Choroid plexus epithelial cell (primary cell): Measurements from ENCODE around the genes SRGAP1, TMBIM4 and CAND1.

GRCh38 chr12:62631233-62632417 lies 165.0 kb downstream of the MON2 start:
- RRBS: 1% methylated on average over 7 of the region's 60 CpGs

DNA sequence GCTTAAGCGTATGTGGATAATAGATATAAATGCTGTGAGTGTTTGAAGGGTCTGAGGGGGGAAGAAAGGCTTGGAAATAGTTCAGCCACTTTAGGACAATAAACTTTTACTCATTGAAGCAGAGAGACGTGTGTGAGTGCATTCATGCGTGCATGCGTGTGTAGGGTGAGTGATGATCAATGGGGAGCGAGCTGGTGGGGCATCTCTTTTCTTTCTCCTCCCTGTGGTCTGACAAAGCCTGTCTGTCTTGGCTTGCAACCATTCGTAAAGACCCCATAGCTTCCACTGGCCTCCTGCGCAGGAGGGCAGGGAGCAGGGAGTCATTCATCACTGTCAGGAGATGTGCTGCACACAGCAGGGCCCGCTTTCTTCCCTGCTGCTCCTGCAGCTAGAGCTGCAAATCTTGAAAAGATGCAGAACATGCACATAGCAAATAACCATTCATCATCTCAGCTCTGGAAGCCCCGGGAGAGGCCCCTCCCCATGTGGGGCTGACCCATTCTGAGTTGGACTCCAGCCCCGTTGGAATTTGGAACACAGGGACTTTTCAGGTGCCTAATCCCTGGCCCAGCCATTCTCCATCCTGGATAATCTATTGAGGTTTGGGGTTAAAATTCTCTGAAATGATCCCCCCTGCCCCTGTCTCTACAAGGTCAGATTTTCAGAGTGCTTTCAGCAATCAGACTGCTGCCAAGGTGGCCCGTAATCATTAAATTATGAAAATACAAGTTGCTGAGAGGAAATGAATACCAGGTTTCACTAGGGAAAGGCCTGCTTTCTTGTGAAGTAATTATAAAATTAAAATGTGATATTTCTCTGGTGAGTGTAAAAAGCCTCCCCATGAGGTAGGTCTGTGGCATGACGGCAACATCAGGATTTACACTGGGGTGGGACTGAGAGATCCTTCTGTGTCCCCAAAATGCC lies 223.1 kb downstream of the PPM1H start:
- RRBS: no CpG with 5 or more reads among the region's 12 CpGs

DNA sequence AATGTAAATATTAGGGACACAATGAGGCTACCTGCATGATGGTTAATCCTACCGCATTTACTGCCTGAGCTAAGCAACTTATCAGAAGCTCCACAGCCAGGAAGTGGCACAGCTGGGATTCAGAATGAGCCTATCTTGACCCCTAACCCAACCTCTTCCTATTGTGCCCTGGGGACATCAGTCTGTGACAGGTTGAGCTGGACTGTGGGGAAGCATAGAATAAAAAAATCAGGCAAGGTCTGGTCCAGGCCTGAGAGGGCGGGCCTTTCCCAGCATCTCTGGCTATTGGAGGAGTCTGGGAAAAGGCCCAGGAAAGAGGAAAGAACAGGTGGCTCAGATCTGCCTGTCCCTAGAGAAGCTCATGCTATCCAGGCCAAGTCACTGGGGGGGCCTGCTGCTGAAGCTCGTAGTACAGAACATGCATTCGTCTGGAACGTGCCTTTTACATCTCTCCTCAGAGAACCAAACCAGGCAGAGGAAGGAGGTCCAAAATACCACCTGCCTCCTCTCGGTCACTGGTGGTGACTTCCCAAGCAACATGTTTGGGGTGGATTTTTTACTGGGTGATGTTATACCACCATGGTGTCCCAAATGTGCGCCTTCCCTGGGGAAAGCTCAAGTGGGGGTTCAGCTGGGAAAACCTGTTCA lies 100.5 kb downstream of the PPM1H start:
- RRBS: no CpG with 5 or more reads among the region's 7 CpGs

- RRBS: 1% methylated on average over 29 of the region's 62 CpGs
Measured at GRCh38 chr12:63844200-63844948, at the start of gene SRGAP1. SRGAP1 (plus strand) TSS chr12:63844700.

DNA sequence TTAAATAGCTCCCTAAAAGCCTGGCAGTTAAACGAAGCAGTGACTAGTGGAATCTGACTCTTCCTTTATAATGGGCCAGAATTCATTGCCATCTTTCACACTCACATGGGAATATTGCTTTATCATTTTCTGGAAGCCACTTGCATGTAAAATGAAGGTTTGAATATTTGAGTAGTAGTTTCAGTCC lies 797 bp downstream of the SRGAP1 start:
- RRBS: no CpG with 5 or more reads among the region's 1 CpG

GRCh38 chr12:64064941-64065367 lies 157.1 kb downstream of the KICS2 start:
- RRBS: no CpG with 5 or more reads among the region's 7 CpGs

DNA sequence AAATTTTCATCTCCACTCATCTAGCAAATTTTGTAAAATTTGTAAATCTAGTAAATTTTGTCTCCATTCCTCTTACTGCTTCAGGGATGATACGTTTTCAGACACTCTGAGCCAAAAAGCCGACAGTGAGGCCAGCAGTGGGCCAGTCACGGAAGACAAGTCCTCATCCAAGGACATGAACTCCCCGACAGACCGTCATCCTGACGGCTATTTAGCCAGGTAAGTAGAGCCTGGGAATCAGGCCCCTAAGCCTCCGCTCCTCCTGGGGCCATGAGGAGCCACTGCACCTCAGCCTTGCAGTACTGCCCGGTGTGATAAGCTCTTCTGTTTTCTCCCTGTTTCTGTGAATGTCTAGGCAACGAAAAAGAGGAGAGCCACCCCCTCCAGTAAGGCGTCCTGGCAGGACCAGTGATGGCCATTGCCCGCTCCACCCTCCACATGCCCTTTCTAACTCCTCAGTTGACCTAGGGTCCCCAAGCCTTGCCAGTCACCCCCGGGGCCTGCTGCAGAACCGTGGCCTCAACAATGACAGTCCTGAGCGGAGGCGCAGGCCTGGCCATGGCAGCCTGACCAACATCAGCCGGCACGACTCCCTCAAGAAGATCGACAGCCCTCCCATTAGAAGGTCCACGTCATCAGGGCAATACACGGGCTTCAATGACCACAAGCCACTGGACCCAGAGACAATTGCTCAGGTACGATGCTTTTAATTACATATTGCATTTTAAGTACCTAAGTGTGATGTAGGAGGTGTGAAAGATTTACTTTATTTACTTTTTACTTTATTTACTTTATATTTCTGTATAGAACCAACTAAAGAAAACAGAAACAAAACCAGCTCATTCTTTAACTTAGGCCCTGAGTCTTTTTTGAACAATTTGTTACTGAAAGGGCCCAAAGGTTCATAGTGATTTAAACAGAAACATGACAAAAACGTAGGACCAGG lies 94.3 kb downstream of the KICS2 start:
- RRBS: 95% methylated on average over 3 of the region's 22 CpGs

- RRBS: no CpG with 5 or more reads among the region's 4 CpGs
Measured at GRCh38 chr12:64616021-64616625, 5.8 kb downstream of the RASSF3 start.

DNA sequence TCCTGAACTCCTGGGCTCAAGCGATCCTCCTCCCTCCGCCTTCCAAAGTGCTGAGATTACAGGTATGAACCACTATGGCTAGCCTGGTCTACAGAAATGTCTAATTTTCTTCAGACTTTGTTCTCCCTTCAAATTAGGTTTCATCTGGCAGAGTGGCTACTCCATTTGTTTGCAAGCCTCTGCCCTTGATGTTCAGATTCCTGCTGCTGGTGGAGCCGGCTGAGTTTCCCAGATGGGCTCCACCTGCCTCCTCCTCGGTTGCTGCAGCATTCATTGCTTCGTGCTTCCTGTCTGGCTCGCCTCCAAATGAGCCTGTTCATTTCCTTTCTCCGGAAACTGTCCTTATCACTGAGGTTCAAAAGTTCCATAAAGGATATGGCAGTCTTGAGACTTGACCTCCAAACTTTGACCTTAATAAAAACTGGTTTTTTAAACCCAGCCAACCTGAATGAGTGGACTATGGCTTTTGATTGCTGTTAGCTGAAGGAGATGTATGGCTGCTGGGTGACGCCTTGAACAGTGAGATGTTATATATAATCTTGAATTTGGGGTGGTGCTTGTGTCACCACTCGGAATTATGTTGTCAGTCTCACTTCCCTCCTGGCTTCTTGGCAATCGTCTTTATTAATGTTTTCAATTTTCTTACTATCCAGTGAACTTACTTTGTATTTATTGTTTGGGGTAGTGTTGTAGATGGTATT lies 62.6 kb downstream of the RASSF3 start:
- RRBS: 5% methylated on average over 2 of the region's 10 CpGs

GRCh38 chr12:65176909-65177460 lies 7.6 kb downstream of the LEMD3 start:
- RRBS: no CpG with 5 or more reads among the region's 2 CpGs

DNA sequence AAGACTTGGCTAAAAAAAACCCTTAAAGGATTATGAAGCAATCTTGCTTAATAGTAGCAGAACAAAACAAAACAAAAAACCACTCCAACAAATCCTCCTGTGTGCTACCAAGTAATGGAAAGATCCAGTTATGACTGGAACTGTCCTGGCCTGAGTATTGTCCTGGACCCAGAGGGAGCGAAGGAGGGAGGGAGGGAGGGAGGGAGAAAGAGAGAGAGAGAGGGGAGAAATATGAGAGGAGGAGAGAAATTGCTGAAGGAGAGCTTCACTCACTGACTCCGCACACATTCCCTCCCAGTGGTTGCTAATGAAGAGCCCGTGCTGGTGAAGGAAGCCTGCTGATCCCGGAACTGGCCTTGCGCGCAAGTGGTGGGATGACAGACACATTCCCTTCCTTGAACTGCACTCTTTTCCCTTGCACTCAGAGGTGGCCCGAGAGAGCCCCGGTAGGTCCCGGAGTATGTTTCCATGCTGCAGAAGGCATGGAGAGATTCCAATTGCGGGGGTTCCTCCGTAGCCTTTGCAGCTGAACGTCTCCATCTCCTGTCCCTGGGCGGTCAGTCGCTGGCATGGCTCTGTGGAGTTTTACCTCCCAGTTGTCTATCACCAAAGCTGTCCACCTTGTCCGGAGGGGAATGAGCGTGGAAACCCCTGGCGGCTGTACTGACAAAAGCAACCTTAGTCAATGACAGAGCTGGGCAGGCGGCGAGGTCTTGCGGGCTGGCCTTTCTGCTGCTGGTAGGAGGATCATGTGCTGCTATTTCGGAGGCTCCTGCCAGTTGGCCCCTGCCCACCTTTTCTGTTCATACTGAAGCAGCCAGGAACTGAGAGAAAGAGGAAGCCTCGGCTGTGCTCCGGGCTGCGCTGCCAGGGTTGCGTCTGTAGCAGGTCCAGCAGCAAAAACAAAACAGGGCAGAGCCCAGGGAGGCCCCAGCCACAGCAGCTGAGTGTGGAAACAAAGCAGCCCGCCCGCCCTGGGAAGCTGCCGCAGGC lies 57.5 kb downstream of the HMGA2 start:
- RRBS: 6% methylated on average over 5 of the region's 28 CpGs

GRCh38 chr12:66128717-66129247 lies 1.8 kb downstream of the LLPH start:
- RRBS: no CpG with 5 or more reads among the region's 4 CpGs

DNA sequence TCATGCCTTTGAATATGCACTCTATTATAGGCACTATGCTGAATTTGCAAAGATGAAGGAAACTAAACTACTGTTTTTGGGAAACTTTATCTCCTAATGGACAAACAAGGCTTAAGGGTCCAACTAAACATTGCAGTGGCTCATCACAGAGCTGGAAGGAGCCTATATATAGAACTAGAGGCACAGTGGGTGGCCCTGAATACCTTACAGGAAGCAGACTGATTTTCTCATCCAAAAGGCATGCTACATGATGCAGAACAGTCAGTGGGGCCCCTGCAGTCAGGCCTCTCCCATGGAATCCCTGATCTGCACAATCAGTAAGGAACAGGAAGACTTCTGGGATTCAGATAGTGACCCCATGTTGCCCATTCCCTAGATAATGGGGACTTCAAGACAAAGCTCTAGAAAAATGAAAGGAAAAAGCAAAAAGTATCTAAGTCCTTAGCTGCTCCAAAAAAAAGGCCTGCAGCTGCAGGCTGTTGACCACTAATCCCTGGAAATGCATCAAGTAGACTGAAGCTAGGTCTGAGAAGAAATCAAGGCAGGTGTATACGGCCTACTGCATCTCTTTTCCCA lies 1.9 kb upstream of the LLPH start:
- RRBS: no CpG with 5 or more reads among the region's 1 CpG

DNA sequence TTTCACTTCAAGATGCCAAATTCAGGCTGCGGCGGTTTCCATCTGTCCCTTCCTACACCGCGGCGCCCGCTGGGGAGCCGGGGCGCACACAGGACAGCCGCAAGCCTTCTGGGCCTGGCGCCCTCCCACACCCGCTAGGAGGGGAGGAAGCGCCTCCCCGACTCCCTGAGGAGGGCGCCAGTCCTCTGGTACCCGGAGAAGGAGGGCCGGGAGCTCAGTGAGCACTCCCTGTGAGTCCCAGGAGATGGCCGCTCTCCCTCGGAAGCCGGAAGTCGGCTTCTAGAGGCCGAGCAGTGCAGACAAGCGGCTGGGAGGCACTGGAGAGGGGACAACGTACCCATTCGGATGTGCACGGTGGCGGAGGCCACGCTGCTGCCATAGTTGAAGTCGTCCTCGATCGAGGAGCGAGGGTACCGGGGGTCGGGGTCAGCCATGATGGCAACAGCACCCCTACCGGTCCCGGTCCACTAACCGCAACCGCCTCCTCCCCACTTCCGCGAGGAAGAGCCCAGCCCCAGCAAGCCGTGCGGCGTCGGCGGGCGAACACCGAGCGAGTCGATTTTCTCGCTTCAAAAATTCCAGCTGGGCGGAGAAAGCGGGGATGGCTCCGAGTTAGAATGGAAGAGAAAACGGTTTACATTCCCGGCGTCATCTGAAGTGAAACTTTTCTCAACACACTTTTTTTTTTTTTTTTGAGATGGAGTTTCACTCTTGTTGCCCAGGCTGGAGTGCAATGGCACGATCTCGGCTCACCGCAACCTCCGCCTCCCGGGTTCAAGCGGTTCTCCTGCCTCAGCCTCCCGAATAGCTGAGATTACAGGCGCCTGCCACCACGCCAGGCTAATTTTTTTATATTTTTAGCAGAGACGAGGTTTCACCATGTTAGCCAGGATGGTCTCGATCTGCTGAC lies at the start of gene TMBIM4:
TMBIM4 (minus strand) TSS at position 479 of the 910 bp plus-strand sequence.
- RRBS: 2% methylated on average over 4 of the region's 66 CpGs

DNA sequence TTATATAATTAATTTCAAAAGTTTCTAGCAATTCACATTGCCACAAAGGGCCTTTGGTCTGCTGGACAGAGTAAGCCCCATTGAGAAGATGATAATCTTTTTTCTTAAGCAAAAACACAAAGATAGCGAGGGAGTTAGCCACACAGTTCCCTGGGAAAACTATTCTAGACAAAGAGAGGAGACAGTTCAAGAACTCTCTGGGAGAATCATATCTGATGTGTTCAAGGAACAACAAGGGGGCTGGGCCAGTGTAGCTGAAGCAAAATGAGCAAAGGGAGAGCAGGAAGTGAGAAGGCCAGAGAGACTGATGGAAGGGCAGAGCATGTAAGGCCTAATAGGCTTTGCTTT lies 16.3 kb upstream of the HELB start:
- RRBS: no CpG with 5 or more reads among the region's 1 CpG

DNA sequence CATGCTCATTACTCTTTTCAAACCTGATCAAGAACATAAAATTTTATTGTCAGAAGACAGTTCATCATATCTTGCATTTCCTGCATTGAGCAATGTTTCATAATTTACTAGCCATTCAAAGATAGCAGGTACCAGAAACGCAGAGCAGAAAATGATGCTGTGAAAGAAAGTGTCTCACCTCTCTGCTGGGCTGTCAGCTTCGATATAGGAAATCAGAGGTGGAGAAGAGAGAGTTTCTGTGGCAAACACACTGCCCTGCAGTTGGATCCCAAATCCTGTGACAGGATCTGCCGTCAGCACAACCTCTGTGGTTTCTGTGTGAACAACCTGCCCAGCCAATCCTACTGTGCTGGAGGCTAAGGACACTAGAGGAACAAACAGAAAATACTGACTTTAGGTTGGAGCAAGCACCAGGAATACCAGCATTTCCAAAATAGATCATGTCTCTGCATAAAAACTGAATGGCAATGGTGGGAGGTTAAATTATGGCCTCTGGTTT lies 142.9 kb downstream of the HELB start:
- RRBS: no CpG with 5 or more reads among the region's 3 CpGs

DNA sequence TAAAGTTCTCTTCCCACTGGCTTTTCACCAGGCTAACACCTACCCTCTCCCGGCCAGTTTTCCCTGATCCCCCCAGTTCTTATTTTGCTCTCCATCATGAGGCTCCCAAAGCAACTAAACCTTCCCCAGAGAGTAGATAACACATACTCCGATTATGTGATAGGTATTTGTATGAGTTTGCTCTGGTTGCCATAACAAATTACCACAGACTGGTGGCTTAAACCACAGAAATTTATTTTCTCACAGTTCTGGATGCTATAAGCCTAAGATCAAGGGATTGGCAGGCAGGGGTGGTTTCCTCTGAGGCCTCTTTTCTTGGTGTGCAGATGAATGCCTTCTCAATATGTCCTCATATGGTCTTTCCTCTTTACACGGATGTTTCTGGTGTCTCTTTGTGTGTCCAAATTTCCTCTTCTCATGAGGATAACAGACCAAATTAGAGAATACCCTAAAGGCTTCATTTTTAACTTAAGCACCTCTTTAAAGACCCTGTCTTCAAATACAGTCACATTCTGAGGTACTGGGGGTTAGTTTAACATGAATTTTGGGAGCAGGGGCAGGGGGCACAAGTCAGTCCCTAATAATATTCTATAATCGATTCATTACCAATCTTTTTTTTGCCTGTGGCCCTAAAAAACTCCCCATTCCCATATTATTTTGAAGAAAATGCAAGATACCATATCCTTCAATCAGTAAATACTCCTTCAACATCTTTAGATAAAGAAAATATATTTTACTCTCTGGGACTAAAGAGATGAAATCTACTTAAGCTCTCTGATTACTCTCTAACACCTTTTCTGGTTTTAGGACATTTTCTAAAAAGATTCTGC lies 285.9 kb upstream of the GRIP1 start:
- RRBS: no CpG with 5 or more reads among the region's 4 CpGs

DNA sequence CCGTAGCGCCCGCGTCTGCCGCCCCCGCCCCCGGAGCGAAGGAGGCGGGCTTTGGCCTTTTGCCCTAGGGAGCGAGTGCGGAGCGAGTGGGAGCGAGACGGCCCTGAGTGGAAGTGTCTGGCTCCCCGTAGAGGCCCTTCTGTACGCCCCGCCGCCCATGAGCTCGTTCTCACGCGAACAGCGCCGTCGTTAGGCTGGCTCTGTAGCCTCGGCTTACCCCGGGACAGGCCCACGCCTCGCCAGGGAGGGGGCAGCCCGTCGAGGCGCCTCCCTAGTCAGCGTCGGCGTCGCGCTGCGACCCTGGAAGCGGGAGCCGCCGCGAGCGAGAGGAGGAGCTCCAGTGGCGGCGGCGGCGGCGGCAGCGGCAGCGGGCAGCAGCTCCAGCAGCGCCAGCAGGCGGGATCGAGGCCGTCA lies at the start of gene CAND1:
CAND1 (plus strand) TSS at position 57 of the 414 bp plus-strand sequence.
- RRBS: no CpG with 5 or more reads among the region's 53 CpGs

DNA sequence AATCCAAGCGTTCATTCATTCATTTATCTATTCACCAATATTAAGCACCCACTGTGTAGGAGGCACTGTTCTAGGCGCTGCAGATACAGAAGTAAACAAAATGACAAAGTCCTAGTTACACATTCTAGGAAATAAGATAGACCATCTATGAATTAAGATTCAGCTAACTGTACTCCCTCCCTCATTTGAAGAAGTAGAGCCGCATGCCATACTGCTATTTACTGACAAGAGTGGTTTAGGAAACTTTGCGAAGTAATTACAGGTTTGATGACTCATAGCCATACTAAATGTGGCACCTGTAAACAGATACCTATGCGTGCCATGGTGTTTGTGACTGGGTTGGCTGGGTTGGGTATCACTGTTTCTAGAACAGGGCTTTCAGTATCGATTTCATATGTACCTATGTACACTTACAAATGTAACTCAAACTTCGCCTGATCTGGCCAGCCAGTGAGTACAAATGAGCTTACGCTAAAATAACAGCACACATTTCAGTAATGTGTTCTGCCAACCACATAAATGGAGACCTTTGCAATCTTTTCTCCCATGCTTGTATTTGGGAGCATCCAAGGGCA lies 42.0 kb upstream of the MDM1 start:
- RRBS: no CpG with 5 or more reads among the region's 8 CpGs